Progenitor cell of endocrine pancreas (in vitro differentiated cells): ENCODE measurements around a stretch of chr1.

GRCh38 chr1:223775212-223775932 lies 63.0 kb downstream of the CAPN2 start:
- PRO-cap = no peak

DNA sequence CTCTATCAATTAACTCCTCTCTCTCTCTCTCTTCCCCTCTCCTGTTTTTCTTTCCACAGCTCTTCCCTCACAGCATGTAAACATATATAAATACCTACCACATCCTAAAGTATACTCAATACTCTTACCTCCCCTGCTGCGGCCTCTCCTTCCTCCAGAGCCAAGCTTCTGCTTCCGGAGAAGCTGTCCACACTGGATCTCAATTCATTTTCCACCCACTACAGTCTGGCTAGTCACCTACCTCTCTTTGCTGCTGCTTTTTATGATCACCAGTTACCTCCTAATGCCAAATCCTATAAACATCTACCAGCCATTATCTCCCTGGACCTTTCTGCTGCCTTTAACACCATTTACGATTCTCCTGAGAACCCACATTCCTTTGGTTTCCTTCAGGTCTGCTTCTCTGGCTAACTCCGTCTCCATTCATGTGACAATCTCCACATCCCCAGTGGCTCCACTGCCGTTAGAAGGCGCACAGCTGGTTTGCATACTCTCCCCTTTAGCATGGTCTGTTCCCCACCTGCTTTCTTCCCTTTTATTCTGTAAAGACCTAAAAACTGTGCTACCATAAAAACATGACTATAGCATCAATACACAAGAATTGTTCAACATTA lies 64.9 kb downstream of the CAPN2 start:
- PRO-cap = no peak

- PRO-cap = no peak
Observed at GRCh38 chr1:223778221-223779187, 66.2 kb downstream of the CAPN2 start.

- PRO-cap = no peak
Observed at GRCh38 chr1:223813737-223814551, 31.8 kb downstream of the TP53BP2 start.

GRCh38 chr1:223827072-223827768 lies 18.5 kb downstream of the TP53BP2 start:
- PRO-cap = no peak

- PRO-cap = no peak
Observed at GRCh38 chr1:223860020-223860627, 14.4 kb upstream of the TP53BP2 start.

DNA sequence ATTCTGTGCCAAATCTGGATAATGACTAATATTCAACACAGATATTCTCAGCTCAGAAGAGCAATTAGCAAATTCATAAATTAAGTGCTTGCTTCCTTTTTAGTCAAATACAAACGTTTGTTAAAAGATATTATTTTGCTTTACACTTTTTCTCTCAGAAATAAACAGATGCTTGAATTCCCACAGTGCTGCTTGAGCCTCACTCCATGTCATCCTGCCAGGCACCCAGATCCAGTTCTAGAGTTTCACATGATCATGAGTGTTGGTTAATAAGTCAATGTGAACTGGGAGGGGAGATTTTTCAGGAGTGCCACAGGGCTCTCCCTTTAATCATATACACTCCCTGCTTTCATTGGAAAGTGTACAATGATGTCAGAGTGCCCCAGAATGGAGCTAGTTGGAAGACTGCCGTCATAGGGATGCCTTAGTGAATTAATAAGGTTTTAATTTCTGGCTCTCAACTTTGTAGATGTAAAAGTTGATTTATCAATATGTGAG lies 69.8 kb upstream of the TP53BP2 start:
- PRO-cap = no peak

DNA sequence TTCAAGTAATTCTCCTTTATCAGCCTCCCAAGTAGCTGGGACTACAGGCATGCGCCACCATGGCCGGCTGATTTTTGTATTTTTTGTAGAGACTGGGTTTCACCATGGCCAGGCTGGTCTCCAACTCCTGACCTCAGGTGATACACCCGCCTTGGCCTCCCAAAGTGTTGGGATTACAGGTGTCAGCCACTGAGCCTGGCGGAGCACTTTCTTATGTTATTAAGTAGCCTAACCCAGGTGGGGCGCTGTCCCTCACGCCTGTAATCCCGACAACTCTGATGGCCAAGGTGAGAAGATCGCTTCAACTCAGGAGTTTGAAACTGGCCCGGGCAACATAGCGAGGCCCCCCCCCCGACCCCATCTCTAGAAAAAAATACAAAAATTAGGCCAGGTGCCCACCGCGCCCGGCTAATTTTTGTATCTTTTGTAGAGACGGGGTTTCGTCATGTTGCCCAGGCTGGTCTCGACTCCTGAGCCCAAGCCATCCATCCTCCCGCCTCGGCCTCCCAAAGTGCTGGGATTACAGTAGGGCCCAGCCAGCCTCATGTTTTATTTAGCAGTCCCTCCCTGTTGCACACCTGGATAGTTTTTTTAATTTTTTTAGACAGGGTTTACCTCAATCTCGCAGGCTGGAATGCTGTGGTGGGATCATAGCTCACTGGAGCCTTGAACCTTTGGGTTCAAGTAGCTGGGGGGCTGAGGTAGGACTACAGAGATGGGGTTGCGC lies 122.1 kb upstream of the FBXO28 start:
- PRO-cap = no peak

DNA sequence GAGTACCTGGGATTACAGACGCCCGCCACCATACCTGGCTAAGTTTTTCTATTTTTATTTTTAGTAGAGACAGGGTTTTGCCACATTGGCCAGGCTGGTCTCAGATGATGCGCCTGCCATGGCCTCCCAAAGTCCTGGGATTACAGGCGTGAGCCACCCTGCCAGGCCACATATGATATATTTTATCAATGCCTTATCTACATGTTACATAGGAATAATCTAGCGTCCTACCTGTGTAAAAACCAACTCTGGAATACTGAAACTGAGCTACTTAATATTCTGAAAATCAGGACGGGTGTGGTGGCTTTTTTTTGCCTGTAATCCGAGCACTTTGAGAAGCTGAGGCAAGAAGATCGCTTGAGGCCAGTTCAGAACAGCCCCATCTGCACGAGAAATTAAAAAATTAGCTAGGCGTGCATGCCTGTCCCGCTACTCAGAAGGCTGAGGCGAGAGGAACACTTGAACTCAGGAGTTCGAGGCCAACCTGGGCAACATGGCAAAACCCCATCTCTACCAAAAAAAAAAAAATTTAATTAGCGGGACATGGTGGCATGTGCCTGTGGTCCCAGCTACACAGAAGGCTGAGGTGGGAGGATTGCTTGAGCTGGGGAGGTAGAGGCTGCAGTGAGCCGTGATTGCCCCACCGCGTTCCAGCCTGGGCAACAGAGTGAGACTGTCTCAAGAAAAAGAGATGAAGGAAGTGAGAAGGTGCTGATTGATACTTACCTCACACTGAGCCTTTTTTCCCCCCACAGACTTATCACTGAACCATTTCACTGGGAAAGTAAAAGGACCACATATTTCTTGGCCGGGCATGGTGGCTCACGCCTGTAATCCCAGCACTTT lies 2.8 kb downstream of the DEGS1 start:
- PRO-cap = no peak

DNA sequence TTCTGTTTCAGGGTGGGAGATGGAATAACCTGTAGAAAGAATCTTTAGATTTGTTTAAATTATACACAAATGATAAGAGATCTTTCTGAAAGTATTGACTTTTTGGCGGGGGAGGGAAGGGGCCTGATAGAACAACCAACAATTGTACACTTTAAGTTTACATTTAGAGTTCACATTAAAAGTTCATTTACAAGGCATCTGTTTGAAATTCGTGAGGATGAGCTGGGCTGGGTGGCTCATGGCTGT lies 3.7 kb downstream of the DEGS1 start:
- PRO-cap = no peak

DNA sequence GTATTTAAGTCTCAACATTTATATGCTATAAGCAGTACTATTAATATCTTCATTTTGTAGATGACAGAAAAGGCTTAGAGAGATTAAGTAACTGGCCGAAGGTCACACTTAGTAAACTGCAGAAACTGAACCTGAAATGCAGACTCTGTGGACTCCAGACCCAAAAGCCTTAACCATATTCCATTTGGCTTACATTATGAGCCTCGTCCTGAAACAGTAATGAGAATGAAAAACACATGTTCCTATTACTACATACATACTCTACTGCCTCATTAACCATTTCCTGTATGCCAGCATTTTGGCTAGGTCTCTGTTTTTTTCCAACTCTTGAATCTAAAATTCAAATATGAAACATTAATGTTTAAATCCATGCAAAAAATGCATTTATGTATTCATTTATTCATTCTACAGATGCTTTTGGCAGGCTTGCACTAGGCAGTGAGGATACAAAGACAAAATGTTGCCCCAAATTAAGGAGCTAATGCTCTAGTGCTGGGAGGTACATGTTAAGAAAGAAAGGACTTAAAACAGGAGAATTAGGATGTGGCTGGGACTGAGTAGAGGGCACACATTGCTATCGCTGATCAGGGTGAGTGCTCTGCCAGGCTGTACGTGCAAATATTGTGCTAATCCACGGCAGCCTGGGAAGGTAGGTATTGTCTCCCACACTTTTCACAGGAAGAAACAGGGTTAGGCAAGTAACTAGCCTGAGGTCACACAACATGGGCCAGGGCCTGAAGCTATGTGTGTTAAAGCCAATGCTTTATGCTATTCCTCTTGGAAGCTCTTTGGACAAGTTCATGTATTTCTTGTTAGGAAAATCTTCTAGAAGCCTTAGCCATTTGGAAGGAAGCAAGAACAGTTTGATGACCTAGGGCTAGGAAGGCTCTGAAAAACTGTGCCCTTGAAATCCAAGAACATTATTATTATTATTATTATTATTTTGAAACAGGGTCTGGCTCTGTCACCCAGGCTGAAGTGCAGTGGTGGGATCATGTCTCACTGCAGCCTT lies 14.0 kb downstream of the DEGS1 start:
- PRO-cap = no peak

DNA sequence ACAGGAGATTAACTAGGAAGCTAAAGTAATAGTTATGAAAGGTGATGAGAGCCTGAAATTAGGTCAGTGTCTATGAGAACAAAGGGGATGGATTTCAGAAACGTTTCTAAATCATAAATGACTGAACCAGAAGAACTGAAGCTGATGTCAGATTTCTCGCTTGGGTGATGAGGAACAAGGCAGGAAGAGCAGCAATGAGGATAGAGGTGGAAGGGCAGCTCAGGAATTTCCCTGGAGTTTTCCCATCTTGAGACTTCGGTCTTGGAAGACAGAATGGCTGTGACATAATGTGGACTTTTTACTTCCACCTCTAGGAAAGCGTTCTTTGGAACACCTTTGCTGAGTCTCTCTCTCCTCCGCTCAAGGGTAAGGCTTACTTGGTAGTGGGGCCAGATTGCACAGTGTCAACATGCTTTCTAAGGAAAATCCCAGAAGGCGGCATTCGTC lies 36.5 kb downstream of the DEGS1 start:
- PRO-cap = no peak

DNA sequence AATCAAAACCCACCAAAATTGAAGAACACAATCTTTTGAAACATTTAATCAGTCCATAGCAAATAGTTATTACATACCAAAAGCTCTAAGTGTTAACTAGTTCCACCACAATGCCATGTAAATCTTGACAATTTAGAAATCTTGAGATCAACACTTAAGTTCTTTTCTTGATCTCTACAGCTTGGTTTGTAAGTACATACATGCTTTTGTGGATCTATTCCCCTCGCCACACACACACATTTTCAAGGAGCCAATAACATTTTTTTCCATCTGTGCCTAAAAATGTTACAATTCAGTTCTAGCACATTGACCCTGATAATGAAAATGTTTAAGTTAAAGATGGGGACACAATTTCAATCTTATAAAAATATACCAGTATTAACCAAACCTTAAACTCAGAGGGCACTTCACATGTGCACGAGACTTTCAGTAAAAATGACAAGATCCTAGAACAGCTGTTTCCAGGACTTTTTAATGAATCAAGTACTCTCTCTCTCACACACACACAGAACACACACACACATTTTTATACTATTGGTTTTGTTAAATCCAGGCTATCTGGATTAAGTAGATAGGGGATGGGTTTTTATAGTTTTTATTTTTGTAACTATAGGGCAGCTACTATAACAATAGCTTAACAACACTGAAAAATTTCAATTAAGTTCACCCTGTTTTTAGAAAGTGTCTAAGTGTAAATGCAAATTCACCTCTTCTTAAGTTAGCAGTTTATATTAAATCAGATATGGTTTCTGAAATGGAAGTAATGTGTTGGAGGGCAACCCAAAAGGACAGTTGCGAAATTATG lies 29.0 kb downstream of the CNIH4 start:
- PRO-cap = no peak

DNA sequence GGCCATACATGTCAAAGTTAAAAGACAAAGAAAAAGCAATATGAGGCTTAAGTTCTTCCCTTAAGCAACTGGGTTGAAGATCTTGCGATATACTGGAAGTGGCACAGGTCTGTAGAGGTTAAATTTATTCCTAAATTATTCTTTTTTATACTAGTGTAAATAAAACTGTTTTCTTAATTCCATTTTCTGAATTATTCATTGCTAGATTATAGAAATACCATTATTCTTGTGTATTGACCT lies 11.8 kb downstream of the WDR26 start:
- PRO-cap = no peak

DNA sequence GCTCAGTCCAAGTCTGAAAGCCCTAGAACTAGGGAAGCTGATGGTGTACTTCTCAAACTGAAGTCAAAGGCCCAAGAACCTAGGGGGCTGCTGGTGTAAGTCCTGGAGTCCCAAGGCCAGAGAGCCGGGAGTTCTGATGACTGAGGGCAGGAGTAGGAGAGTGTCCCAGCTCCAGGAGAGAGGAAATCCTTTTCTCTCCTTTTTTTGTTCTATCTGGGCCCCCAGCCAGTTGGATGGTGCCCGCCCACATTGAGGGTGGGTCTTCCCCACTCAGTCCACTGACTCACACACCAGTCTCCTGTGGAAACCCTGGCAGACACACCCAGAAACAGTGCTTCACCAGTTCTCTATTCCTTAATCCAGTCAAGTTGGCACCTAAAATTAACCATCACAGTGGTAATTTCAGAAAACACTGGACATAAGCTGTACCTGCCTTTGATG lies 12.6 kb upstream of the WDR26 start:
- PRO-cap = no peak

DNA sequence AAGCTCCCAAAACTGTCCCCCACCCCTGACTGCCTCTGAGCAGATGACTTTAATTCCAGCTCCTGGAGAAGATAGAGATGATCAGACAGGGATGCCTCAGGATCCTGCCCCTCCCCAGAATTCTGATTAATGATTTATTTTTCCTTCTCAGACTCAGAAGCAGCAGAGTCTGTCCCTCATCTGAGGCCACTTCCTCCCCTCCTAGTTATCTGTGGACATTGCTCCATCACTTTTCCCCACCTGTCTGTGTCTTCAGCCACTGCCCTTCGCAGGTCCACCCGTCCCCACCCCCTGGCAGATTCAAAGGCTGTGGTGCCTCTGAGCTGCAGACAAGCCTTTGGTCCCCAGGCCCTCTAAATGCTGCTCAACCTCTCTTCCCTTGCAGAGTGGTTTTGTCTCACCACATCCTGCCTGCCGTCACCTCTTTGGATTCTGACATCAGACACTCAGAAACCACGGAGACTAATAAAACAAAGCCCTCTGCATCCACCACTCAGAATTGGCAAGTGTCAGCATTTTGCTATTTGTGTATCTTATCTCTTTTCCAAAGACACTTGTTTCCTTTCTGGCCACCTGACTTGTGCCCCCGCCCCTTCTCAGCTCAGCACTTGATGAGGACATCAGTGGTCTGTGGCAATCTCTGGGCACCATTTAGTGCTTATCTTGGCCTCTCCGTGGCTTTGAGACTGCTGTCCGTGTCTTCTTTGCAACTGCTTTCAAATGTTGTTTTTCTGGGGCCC lies 7.6 kb downstream of the CNIH3 start:
- PRO-cap = no peak

GRCh38 chr1:224873885-224874404 lies 55.5 kb upstream of the DNAH14 start:
- PRO-cap = no peak

GRCh38 chr1:225444850-225445332 lies 17.1 kb upstream of the LBR start:
- PRO-cap = no peak

DNA sequence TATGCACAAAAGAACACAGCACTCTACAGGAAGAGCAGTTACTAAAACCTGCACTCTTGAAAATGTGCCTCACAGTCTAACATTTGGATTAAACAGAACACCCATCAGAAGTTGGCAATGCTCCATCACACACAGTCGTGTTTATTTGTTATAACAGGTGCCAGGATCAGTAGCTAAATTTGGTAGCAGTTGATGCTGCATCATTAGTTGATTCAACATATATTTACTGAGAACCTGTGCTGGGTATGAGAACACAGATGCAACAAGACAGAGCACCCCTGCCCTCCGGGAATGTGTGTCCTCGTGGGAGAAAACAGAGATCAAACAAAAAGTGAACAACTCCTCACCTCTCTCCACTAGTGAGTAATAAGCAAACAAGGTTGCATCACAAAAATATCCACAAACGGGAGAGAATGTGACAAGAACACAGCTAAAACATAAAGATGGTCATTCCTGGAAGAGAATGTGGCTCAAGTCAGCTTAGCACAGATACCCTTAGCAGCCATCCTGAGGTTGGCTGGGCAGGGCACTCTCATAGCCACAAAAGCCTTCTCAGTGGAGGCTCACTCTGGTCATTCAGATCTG lies 26.3 kb upstream of the LBR start:
- PRO-cap = no peak

GRCh38 chr1:225454812-225455155 lies 26.9 kb upstream of the LBR start:
- PRO-cap = no peak